ENCODE data around the gene CD164.

- PRO-cap = no peak
Measured at GRCh38 chr6:107843439-107843728, 19.3 kb upstream of the SCML4 start.

DNA sequence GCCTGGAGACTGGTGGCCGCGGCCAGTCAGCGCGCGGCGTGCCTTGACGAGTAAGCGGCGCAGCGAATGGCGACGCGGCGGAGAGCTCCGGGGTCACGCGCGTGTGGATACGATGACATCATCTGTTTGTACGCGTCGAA lies 2.4 kb upstream of the FOXO3 start:
- PRO-cap = no peak

DNA sequence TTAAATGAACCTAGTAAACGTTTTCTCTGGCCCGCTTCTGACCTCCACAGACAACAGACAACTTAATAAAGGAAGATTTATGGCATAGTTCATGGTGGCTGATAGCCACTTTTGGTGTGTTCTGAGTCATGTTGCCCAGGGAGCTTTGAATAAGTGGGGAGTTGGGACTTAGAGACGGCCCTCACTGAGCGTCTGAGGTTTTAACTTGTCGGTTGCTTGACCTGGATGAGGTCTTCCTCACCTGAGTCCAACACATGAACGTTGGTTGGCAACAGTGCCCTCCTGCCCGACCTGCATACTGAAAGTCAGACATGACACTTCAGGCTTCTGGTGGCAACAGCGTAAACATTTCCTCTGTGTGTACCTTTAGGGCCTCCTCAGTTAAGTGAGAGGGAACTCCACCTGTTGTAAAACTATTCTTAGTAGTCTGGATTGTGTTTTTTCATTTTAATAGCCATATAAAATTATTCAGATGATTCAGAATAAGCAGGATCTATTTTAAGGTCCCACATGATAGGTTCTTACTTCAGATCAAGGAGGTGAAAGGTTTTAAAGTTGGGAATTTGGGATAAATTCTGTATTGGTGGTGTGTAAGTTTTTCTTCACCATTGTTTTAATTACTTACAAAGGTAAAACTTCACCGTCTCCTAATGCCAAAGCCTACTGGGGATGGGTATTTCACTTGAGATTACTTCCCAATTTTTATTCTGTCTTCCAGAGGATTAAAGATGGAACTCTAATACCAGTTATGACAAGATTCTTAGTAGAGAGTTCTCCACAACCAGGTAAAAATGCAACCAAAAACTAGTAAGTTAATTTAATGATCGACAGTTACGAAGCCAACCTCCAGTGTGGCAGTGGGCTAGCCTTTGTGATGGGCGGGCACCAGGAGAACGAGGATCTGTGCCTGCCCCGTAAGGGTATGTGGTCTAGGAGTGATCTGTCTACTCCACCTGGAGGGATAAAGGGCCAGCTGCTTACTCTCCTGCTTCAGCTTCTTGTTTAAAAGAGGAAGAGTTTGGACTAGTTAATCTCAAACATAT lies 124.5 kb downstream of the FOXO3 start:
- PRO-cap = no peak

DNA sequence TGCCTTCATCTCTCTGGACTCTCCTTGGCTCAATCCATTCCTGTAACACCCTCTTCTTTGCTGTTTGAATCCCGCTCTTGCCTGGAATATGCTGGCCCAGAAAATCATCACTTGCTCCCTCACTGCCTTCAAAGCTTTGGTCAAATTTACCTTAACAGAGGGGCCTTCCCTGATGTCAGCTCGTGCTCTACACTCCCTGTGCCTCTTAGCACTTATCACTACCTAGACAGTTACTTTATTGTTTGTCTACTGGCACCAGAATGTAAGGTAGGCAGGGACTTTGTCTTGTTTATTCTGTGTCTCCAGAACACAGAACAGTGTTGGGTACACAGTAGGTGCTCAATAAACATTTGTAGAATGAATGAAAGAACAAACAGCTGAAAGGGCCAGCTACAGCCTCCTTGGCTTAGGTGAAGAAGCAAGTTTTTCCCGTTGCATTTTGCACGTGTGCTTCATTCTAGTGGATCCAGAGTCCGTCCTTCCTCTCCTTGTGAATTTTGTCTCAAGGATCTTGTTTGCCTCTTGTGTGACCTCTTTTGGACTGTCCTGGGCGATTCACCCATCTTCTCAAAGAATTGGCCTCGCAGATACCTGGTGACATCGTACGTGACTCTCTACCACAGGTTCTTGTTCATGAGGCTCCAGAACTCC lies 84.3 kb upstream of the ARMC2 start:
- PRO-cap = no peak

DNA sequence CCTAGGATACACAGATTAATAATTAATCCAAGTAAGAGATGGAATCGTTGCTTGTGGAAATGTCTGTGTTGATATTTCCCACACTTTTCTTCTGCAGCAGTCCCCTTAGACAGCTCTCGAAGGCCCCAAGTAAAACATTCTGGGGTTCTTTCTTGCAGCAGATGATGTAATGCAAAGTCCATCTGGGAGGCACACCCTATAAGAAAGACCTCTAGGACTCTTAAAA lies 54.7 kb upstream of the ARMC2 start:
- PRO-cap = no peak

DNA sequence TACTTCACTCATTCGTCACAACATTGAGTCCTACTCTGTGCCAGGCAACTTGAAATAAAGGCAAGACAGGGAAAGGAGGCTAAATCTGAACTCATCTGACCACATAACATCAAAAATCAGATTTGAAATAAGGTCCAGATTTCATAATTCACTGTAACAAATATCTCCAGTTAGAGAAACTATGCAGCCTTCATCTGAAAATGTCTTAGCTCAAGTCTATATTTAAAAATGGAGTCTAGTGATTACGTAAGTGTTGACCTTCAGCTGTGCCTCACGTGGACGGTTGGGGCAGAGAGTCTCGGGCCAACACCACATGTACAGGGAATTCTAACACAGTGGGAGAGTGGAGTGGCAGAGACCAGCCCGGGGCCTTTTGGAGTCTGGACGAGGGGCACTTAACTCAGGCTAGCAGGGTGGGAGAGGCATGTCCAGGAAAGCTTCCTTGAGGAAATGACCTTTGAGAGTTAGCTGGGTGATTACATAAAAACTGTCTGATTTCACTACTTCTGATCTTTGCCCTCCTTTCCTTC lies 2.4 kb downstream of the ARMC2 start:
- PRO-cap = no peak

- PRO-cap = no peak
Measured at GRCh38 chr6:109002477-109002902, 92.2 kb downstream of the SESN1 start.

DNA sequence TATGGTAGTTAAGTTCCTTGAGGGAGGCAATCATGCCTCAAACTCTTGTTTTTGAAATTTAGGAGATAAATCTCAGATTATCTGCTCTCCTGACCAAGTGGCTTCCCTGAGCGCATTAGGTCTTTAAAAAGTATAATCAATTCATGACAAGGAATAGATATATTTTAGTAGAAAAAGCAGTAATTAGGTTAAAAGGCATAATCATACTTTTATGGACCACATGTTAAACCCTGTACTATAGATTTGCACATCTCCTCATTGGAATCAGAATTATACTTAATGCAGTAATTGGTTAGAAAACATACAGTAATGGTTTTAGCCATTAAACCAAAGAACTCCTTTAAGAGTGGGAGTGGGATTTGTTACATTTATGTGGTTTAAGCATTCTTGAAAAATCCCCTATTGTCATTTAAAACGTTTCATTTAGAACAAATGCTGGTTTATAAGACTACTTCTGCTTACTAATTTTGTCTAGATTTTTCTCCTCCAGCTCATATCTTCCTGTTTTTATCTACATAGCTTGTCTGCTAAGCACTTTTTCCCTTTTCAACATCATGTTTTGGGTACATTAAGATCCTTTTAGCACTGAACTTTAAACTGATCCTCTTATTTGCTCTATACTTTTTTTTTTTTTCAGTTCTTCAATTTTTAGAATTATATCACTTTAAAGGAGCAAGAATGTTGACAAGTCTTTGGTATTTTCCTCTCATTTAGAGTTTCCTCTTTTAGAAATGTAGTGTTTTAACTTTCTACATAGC lies 81.1 kb downstream of the SESN1 start:
- PRO-cap = no peak

DNA sequence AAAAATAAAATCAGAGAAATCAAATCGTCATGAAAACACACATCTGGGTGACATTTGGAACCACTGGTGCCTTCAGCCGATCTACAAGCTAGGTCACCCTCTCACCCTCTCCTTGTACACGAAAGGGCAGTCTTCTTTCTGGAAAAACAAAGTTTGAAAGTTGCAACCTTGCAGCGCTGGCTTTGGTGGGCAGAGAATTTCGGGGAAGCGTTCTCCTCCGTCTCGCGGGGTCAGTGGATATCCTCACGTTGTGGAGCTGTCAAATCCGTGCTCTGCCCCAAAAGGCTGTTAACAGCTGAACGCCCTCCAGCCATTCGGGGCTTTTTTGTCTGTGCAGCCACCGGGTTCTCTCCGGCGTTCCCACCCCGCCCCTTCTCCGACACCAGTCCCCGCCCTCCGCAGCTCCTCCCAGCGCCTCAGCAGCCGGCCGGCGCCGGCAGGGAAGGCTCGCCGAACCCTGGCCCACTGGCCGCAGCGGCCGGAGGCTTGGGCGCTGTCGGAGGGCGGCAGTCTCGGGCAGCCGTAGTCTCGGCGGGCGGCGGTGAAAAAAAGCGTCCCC lies 409 bp downstream of the SESN1 start:
- PRO-cap = no peak

DNA sequence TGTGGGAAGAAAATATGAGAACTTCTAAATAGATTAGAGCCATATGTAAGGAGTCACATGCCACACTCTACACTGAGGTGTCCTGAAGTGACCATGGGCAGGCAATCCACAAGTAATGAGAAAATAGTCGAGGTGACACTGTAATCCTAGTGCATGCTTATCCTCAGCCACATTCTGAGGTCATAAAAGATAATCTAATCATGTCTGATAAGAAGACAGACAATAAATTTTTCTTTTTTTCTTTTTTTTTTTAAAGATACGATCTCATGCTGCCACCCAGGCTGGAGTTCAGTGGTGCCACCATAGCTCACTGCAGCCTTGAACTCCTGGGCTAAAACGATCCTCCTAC lies 62.2 kb downstream of the CD164 start:
- PRO-cap = no peak

DNA sequence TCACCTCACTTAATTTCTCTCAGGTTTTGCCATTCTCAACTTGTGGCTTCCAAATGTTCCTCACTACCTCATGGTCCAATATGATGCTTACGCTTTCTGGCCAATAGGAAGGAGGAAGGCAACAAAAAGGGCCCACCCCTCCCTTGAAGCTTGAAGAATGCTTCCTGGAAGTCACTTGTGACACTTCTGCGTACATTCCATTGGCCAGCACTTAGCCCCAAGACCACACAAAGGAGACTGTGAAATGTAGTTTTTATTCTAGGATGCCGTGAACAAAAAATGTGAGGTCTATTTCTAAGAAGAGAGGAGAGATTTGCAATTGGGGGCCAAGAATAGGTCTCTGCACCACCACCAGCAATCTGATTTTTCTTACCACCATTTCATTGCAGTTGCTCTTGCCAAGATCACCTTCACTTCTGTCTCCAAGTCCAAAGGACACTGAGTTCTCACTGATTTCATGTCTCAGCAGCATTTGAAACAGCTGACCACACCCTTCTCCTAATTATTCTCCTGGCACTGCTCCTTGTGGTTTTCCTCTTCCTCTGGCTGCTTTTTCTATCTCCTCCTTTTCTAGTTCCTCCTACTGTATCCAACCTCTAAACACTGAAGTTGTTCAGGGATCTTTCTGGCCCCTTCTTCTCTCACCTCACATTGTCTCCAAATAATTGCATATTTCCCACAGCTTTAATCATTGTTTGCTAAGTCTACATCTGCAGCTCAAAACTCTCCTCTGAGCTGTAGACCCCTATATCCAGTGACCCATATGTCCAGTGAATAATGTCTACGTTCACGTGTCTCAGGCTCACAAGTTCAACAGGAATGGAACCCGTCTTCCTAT lies 30.6 kb downstream of the CD164 start:
- PRO-cap = no peak

DNA sequence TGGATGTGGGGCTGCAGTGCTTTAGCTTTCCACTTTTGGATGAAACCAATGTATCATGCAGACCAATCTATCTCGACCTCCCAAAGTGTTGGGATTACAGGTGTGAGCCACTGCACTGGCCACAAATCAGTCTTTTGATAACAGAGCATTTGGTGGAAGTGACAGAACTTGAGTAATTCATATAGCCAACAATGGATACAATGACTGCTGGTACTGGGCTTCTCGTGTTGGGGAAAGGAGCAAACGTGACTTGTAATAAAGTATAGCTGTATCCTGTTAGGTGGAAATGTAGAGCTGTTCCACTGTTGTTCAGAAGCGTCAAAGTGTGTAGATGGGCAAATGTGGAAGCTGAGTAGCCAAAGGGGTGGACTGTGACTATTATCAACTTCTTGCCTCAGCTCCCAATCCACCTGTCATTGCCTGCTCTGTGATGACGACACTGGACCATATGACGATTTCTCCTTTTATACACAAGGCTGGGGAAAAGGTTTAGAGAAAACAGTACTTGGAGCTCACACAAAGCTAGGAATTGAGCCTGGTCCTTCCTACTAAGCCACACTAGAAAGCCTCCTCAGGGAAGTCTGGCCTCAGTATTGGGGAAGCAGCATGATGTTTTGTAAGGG lies 20.2 kb downstream of the CD164 start:
- PRO-cap = no peak

GRCh38 chr6:109366482-109367270 lies 15.6 kb downstream of the CD164 start:
- PRO-cap = no peak

- PRO-cap = unidirectional peak, minus-strand start at chr6:109382447
Measured at GRCh38 chr6:109382011-109382697, at the start of gene CD164. TSS of gene CD164 (minus strand) at chr6:109382467.

GRCh38 chr6:109382698-109382935 lies 350 bp upstream of the CD164 start:
- PRO-cap = no peak

- PRO-cap = no peak
Measured at GRCh38 chr6:109665546-109666017, 25.4 kb downstream of the AK9 start.

GRCh38 chr6:109877623-109878277 lies 100.4 kb upstream of the GPR6 start:
- PRO-cap = no peak

DNA sequence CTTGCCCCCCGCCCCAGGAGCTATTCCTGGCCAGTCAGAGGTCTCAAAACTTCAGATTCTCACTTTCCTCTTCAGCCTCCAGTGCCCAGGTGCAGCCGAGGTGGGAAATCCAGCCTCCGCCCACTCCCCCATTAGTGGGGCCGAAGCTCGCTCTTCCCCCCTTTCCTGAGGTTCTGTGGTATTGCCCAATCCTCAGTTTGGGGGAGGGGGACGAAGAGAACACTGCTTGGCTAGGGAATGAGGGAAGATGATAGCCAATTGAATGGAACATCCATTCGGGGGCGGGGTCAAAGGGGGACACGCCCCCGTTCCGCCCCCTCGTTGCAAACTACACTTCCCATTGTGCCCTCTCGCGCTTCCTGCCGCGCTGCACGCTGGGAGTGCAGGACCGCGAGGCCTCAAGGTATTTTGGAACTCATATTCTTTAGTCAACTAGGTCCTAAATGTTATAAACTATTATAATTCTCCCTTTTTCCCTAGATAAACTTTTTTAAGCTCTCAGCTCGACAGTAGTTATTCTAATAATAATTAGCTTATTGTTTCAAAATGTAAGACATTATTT lies 368 bp upstream of the CDC40 start:
- PRO-cap = no peak

GRCh38 chr6:110287751-110288076 lies 70.4 kb downstream of the METTL24 start:
- PRO-cap = no peak

DNA sequence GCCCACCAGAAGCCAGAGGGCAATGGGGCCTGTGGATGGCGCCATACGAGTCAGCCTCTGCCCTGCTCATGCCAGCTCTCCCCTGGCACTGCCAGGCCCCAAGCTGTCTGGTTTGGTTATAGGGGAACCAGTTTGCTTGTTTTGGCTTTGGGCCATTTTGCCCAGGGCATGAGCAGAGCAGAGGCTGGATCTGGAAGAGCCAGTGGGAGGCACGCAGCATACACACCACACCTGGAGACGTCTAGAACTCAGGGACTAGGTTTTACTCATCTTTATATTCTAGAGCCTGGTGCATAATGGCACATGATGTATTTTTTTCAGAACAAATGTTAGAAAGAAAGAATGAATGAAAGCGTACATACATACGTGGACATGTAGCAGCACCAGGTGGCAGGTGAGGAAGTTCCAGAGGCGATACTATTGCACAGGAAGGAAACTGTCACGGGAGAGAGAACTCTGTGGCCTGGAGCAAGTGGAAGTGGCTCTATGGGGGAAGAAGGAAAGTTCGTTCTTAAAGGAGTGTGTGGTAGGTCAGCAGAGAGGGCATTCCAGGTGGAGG lies 66.8 kb upstream of the SLC22A16 start:
- PRO-cap = no peak

Measured in SP-49 (cell line).